SEM (cell line): ENCODE data around the gene CDO1.

- PRO-cap = no peak
Observed at GRCh38 chr5:115457970-115458722, 86.4 kb downstream of the FEM1C start.

- PRO-cap = no peak
Observed at GRCh38 chr5:115694909-115695144, 69.0 kb upstream of the TMED7 start.

- PRO-cap = no peak
Observed at GRCh38 chr5:115709550-115710104, 83.8 kb upstream of the TMED7 start.

- PRO-cap = no peak
Observed at GRCh38 chr5:115816222-115817213, at the start of gene CDO1. Gene CDO1 (minus strand): TSS chr5:115816659.

DNA sequence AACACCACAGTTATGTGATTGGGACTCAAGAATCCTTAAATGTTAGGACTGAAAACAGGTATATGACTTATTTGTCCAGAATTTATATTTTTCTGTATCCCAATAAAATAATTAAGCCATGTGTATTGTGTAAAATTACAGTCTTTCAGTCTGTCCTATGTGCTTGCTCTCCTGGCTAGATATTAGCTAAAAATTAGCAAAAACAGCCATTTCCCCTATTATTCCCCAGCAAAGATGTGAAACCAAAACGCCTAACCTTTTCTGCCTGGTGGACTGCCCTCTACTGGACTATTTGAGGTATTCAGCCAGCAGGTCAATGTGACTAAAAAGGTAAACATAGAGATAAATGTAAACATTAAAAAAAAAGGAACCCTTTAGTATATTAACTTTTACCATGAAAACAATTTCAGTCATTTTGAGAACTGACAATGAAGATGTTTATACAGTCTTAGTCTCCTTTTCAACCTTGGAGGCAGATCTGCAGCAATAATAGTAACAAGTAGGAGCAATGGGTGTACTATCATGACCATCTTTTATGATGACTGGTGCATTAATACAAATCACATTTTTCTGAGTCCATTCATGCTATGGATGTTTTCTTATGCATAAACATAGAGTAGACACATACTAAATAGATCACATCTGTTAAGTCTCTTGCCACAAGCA is 10.2 kb downstream of the ATG12 start:
- PRO-cap = no peak

DNA sequence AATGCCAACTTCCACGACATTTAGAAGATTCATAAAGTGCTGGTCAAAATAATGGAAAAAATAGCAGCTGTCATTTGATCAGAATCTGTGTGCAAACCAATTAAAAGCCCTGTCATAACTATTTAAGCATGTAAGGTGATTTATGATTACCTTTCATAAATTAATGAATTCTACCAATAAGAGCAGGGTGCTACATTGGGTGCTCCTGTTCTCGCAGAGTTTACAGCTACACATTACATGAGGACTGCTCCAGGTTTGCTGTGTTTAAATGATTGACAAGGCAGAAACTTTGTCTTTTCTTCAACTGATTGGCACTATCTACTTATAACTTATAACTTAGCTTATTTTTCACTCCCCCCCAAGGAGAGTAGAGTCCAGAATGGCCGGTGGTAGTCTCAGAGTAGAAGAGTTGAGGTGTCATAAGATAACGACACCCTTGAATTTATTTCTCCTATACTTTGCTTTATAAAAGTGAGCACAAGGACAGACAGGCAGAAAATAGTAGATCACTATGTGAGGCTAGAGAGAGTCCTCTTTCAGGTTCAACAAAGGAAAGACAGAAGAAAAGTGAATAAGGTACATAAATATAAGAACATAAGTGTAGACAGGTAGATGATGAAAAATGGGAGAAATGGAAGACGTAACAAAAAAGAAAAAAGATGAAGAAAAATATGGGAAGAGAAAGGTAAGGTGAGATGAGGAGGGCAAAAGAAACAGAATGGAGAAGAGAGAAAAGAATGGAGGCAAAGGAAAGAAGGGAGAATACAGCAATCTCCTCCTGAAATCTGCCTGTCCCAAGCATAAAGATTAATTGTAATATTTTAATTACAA is 155.0 kb downstream of the COMMD10 start:
- PRO-cap = no peak

GRCh38 chr5:116361138-116361980 is 213.3 kb downstream of the SEMA6A start:
- PRO-cap = no peak

DNA sequence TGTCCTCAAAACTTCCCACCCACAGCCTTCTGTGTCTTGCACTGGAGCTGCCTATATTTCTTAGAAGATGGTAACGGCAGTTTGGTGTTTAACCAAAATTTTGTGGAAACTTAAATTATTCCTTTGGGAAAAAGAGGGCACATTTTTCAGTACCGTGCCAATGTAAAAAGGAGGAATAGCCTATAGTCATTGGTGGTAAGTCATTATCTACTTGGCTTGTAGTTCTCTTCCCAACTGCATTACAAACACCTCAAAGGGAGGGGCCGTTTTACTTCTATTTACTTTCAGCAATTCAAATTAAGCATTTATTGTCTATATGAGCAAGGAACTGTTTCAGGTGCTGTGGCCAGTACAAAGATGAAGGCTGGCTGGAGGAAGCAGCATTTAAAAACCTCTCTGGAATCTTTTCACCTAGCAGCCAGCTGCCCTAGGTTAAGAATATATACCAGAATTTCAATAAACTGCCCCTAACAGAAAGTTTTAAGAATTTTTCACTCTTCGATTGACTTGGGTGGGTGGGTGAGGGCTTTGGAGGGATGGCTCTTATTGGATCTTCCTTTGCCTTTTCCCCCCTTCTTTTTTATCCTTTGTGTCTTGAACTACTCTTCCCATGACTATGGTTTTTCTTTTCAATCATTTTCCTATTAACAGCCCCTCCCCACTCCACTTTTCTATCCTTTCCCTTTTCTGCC is 48.9 kb downstream of the SEMA6A start:
- PRO-cap = no peak

- PRO-cap = no peak
Observed at GRCh38 chr5:119170824-119171205, 99.9 kb downstream of the DMXL1 start.

DNA sequence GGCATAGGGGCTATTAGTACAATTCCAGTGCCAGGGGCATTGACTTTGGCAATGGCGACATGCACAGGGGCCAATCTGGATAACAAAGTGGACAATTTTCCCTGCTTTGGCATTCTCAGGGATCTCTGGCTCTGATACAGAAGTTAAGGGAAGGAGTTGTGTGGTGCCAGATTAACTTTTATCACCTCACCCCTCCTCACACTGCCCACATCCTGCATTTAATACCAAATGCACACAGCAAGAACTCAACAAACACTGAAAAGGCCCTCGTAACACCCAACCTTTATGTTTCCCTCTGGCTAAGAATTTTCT is 84.3 kb upstream of the TNFAIP8 start:
- PRO-cap = no peak

DNA sequence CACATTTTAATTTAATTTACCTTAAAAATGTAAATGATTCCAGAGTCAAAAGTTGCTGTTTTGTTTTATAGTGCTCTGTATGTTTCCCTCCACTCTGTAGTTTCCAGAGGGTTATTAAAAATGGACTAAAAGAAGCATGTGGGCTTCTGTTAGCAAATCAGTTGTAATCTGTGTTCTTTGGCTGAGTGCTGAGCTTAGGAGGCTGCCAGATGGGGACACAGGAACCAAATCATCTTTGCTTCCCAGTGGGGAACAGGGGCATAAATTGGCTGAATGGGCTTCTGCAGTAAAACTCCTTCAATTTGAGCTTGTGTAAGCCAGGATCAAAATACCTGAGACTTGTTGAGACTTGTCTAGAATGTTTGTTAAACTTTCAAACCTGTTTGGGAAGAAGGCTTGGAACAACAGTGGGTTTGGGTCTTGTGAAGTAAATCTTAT is 32.3 kb upstream of the TNFAIP8 start:
- PRO-cap = no peak

DNA sequence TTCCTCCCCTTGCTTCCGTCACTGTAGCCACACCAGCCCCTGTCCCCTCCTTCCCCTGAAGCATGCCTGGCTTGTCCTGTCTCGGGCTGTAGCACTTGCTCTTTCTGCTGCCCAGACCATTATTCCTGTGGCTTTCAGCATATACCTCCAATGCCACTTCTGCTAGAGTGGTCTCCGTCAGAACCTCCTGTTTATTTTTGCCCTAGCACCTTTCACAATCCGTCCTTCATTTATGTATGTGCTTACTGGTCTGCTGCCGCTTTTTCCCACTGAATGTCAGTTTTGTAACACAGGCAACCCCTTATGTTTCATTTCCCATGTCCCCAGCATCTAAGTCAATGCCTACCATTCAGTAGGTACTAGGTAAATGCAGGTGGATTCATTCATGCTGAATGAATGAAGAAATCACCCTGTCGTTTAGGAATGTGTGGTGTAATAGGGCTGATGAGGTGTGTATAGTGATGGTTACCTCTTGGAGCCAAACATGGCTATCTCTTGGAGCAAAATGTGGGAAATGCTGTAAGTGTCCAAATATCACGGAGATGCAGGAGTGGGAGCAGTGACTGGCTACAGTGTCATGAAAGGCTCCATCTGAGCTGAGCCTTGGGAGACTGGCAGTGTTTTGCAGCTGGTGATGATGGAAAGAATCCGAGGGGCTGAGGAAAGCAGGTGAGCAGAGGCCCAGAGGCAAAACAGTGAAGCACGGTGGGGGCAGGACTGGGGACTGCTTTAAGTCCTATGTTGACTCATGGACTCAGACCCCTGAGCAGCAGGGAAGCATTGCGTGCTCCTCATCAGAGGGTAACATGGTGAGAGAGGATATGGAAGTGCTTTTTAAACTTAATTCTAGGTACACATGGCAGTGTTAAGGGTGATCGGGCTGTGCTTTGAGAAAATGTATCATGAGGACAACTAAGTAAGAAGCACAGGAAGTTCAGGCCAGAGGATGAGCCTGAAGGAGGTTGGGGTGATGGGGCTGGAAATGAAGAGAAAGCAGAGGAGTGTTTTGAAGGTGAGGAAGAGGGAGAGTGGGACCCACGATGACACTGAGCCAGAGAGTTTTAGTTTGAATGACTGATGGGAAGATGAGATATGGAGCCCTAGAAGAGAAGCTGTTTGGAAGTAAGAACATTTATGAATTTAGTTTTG is 29.7 kb upstream of the TNFAIP8 start:
- PRO-cap = no peak

DNA sequence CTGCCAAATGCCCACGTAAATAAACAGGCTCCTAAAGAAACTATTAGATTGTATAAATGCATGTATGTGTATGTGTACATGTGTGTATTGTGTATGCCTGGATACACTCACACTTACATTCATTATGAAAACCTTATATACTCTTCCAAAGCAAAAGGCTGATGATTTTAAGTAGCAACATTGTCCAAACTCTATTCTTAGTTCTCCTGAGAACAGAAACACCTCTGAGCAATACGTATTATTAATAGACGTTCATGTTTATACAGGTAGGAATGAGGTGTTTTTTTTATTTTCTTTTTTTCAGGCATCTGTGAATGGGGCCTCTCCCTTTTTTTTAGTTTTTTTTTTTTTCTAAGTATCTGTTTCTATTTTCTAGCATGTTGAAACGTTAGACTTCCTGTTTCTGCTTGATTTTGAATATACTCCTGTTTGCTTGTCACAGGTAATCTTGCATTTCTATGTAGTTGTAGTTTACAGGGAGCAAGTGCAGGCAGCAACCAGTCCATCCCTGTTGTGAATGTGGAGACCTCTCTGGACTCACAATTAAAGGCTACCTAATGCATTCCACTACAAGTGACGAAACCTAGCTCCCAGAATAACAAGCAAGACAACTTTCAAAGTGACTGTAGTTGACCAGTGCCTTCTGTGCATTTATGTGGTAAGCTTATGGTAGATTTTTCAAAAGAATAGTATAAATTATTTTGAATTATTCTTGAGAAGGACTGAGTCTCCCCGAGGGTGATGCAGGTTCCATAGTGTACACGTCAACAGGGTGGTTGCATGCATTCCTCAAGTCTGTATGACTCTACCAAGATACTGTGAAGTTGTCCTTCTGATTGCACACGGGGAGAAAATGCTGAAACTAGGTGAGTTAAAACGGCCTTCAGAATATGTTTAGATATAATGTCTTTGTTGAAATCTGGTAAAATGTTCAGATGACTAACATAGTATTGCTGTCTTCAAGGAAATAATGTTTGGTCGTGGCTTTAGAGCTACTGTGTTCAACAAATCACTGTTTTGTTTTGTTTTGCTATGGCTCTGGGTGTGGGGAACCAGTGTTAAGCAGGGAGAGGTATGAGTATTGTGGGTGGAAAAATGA is 22.7 kb upstream of the TNFAIP8 start:
- PRO-cap = no peak

DNA sequence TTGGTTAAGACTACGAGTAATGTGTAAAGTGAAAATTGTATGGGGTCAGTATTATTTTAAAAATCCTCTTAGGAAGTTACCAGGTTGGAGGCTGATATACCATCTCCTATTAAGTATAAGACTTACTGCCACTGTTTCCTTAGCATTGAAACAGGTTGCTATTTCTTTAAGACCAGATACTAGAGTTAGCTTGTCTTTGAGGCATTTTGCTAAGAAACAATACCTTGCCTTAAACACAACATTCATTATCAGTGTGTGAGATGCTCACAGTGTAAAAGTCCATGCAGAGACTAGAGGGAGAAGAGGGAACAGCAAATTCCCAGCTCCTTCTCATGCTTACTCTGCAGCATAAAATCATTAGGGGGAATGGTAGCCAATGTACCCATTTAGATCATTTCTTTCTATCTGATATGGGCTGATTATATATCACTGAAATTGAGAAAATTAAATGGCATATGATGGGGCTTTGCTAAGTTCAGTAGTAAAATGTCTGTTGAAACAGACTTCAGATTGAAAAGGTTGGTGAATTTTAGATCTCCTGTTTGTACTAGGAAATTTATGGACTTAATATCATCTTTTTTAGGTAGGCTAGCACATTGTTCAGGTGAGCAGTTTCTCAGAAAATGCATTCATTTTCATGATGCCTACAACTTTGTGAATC is 8.8 kb upstream of the TNFAIP8 start:
- PRO-cap = no peak

- PRO-cap = no peak
Observed at GRCh38 chr5:122312383-122313643, 776 bp downstream of the SNCAIP start.

DNA sequence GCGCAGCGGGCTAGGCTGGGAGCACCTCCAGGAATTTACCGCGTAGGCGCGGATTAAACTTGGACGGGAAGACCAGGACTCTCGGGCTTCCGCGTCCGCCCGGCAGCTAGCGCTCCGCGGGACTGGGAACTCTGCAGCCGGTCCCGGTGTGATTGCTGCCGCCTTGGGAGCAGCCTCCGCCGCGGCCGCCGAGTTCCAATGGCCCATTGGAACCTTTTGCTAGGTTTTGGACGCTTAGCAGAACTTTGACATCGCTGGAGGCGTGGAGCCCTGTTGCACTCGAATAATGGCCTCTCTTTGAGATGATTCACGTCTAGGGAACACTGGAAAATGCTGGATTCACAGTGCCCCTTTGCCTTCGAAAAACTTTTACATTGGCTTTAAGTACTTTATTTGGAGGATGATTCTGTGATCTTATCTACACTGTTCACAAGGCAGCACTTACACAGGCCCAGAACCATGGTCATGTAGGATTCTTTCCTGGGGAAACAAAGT is 459 bp upstream of the PPIC start:
- PRO-cap = no peak

DNA sequence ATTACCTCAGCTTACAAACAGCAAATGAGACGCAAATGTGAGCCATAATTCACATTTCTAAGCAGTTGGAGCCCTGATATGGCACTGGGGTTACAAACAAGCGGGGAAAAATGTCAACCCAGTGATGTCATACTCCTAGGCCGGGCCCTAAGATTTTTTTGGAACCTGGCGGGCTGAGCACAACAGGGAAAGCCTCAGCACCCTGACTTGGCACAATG is 476 bp upstream of the CSNK1G3 start:
- PRO-cap = no peak

DNA sequence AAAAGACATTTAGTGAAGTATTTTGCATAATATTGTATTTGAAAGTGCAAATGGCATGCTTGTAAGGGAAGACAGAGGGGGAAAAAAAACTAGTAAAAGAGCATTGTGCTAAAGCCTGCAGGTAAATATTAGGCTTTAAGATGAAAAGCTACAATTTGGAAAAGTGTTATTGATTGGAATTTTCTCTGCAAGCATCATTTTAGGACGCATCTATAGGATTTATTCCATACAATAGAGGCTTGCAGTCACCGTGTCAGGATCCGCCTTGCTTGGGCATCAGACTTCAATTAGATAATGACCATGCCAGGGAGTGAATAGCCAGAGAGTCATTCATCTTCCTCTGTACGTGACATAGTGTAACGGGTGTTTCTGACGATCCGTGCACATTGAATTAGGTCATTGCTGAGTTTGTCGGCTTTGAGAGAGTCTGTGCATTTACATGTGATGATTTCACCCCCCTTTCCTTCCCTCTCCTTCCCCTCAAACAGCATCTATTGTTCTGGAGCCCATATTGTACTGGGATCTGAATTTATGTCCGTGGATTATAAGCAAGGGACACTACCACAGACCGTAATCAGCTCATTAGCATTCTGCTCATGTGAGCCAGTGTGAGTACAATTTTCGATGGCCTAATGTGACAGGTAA is 301.8 kb downstream of the CSNK1G3 start:
- PRO-cap = no peak

DNA sequence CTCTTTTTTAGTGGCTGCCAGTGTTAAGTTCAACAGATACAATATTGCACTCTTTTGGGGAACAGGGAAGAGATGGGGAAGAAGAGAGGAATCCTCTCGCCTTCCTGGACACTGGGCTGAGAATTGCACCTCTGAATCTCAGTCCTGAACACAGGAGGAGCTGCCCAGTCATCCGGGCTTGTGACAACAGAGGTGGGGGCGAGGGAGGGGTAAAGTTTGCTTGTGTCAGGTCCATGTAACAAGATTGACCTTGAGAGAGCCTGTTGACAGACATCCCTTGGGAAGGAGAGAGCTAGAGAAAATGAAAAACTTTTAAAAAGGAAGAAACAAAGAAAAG is 363.5 kb downstream of the CSNK1G3 start:
- PRO-cap = no peak

DNA sequence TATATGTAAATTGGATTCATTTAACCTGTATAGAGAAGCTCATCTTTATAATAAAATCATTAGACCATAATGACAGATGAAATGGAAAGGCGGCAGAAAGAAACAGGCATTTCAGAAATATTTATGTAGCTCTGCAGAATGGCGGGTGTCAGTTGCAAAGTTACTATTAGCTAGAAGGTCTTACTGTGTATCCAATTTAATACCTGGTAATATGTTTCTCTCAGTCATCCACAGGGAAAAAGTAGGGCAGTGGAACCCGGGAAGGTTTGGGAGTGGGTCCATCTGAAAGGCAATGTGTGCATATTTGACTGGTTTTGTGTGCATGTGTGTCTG is 575.0 kb downstream of the CSNK1G3 start:
- PRO-cap = no peak